Cardiac muscle cell (in vitro differentiated cells and primary cell): ENCODE data around the genes FXYD4, ZNF487, TMEM72 and RASSF4.

DNA sequence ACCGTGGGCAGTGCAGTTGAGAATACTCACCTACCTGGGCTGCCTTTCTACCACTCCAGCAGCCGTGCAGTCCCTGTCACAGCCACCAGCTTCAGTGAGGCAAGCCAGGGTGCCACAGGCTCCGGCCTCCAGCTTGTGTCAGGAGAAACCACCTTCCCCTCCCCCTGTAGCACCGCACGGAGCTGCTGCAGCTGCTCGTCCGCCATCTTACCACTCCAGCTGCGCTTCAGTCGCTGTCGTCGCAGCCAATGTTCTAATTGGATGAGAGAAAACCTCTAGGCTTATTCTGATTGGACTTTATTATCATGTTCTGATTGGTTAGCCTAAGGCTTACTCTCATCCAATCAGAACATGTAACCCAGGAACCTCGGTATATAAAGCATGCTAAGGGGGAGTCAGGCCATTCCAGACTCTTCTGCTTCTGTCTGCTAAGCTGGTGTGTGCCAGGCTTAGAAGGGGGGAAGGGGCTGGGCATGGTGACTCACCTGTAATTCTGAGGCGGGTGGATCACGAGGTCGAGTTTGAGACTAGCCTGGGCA is 53.2 kb upstream of the ZNF33B start:
- RAMPAGE, long total RNA = no peak
- RRBS = no CpG with 5 or more reads among the region's 15 CpGs

DNA sequence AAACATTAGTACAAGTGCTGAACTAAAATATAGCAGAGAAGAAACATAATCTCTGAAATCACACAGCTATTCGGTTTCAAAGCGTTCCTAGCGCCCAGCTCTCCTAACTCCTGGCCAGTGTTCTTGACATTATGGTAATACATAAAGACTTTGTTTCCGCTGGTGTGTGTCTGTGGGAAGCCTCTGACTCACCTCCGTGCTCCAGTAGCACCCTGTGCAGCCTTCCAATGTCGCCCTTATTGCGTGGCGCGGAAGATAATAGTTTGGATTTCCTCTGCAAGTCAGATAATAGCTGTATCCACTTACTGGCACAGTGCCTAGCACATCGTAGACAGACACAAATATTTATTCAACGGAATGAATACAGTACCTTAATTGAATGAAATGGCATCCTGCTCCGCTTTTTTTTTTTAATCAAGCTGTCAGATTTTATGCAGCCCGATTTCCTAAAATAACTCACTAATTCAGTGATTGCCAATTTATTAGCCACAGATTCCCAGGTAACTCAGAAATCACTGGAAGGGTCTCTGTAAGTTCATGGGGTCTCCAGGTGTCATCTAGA is 647 bp downstream of the BMS1 start:
- RAMPAGE, long total RNA = no peak
- RRBS = no CpG with 5 or more reads among the region's 13 CpGs

DNA sequence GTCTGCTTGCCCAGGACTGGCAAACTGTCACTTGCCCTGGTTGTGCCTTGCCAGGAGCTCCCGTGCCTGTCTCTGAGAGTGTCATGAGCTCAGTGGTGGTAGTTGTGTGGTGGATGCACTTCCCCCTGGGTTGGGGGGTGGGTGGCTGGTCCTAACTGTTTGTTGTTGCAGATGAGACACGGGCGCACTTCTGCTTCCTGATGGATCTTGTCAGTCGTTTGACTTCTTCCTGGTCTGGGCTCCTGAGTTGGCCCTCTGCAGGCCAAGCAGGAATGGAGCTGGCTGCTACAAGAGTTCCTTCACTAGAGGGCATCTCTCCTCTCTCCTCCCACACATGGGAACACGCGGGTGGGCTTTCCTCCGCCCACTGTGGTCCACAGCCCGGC is 81.9 kb downstream of the BMS1 start:
- RAMPAGE, long total RNA = no peak
- RRBS = no CpG with 5 or more reads among the region's 8 CpGs

DNA sequence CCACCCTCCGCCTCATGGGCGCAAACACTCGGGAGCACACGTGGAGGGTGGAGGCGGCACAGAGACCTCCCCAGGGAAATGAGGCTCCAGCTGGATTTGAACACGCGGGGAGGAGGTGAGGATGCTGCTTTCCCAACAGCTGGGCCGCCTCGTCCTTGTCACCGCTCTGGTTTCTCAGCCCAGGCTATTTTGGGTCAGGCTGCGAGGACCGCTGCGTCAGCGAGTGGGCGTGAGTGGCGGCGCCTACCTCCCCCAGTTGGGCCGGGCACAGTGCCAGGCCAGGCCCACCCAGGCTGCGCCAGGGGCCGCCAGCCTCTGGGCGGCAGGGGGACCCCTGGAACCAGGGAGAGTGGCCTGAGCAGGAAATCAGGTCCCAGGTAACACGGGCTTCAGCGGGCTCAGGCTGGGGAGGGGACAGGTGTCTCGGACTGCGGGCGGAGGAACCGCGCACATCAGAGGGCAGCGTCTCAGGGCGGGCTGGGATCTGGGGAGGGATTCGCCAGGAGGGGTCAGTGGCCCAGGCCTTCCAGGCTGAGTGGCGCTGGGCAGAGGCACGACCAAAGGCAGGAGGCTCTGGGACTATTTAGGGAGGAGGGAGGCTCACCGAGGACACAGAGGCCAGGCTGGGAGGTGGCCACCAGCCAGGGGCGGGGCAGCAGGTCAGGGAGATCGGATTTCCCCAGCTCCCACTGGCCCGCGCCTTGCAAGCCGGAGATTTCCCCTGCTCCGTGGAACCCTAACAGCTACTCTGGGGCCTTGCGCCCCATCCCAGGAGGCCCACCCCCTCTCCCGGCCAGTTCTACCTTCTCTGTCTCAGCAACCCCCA is 125.2 kb upstream of the RET start:
- RAMPAGE, long total RNA = no peak
- RRBS = 13% methylated on average over 4 of the region's 42 CpGs

DNA sequence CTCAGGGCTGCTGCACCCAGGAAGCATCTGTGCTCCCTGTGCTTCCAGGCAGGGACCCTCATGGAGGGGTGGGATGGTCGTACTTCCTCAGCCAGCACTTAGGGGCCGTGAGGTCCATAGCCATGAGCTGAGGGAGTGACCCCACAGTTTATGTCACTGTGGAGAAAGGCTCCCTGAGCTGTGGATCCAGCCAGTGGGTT is 78.5 kb upstream of the RET start:
- RAMPAGE, long total RNA = no peak
- RRBS = no CpG with 5 or more reads among the region's 2 CpGs

- RAMPAGE, long total RNA = no peak
- RRBS = 23% methylated on average over 3 of the region's 14 CpGs
These were observed 41.2 kb downstream of the RASGEF1A start for GRCh38 chr10:43225547-43226222.

GRCh38 chr10:43299394-43300096 is 32.7 kb upstream of the RASGEF1A start:
- RAMPAGE, long total RNA = no peak
- RRBS = no CpG with 5 or more reads among the region's 9 CpGs

DNA sequence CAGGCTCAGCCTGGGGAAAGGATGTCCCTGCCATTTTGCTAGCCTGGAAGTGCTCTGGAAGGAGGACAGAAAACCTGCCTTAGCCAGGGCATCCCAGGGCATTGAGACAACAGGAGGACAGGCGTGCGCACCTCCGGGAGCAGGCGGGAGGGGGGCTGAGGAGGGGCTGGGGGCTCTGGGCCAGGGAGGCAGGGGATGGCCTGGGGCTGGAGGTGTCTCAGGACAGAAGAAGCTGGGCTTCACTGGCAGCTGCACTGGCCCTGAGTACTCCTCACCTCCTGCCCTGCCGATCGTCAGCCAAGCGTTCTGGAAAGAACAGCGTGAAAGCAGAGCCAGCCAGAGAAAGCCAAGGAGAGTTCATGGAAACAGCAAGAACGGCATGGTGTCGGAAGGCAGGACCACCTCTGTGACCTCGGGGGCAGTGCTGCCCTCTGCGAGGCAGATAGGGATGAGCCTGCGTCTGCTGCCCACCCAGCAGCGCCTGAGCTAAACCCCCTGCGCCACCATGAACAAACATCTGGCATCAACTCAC is 48.2 kb upstream of the RASGEF1A start:
- RAMPAGE, long total RNA = no peak
- RRBS = no CpG with 5 or more reads among the region's 15 CpGs

GRCh38 chr10:43322724-43323340 is 48.6 kb upstream of the FXYD4 start:
- RAMPAGE, long total RNA = no peak
- RRBS = 4% methylated on average over 8 of the region's 30 CpGs

DNA sequence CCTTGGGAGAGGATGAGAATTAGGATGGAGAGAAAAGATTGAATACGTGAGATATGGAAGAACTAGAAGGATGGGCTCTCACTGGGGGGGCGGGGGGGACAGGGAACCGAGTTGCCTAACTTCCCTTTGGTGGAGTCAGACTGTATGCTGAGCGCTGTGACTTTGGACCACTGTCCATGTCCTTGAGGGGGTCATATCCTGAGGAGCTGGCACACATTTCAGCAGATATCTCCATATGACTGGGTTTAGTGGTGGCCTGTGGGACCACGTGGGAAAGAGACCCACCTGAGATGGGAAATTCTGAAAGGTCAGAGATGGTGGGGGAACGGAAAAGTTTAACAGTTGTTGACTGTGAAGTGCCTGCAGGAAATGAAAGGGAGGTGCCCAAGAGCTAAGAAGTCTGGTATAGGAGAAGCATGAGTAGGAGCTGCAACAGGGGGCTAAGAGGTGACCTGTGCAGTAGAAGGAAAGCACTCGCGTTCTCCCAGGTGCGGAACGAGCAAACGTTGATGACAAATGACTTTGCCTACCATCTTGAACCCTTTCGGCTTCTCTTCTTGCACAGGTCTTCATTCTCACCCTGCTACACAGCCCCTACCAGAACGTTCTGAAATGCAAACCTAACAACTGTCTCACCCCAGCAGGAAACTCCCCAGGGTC is 9.9 kb upstream of the FXYD4 start:
- RAMPAGE, long total RNA = no peak
- RRBS = no CpG with 5 or more reads among the region's 13 CpGs

DNA sequence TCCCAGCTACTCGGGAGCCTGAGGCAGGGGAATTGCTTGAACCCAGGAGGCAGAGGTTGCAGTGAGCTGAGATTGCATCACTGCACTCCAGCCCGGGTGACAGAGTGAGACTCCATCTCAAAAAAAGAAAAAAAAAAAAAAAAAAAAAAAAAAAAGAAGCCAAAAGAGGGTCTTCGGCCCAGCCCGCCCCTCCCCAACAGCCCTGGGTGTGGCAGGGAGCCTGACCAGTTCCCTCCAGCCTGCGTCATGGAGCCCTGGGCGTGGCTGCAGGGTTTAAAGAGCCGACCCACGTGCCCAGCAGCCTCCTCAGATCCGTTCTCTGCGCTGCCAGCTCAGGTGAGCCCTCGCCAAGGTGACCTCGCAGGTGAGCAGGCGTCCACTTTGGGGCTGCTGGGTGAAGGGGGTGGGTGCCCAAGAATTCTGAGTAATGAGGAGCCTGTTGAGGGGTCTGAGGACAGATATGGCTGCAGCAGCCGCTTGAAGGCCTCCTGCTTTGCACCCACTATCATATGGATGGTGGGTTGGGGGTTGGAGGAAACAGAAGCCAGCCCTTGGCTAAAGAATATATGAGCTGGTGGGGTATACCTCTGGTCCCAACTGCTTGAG is at the start of gene FXYD4:
FXYD4 (plus strand) TSS at position 303 of the 606 bp plus-strand sequence.
- RAMPAGE, long total RNA = no peak
- RRBS = no CpG with 5 or more reads among the region's 14 CpGs

DNA sequence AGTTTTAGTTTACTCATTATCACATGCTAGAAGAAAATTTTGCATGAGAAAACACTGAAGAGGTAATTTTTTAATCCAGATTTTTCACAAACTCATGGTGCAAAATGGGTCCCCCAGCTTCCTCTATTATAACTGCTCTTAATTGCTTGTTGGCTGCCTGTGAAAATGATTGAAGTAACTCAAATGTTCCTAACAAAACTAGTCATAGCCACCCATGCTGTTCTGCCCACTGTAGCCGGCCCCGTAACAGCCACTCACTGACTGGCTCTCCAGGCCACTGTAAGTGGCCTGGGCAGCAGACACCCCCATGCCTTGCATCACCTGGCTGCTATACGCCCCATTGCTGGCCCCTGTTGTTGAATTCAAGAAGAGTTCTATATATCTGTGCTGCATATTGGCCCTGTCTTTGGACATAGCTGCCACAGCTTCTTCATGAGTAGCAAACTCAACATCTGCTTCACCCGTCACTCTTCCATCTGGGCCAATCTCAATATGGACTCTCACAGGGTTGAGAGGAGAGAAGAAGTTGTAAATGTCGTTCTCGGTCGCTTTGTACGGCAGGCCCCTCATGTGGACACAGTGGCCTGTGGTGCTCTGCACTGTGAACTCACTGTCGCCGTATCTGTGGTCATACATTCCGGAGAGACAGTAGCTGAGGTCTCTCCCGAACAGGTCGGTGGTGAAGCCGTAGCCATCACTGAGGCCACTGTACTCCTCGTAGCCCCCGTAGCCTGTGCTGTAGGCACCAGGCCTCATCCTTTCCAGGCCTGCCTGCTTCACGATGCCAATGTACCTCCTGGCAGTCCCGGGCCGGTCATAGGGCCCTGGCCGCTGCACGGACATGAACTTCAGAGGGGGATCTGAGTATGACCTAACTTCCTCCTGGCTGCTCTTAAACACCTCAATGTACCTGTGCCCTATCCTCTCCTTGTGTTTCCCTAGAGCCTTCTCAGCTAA is 15.3 kb downstream of the FXYD4 start:
- RAMPAGE, long total RNA = no peak
- RRBS = no CpG with 5 or more reads among the region's 21 CpGs

GRCh38 chr10:43436205-43437295 is at the start of gene ZNF487:
ZNF487 (plus strand) TSS chr10:43437111.
- RAMPAGE, long total RNA = start-site peak on the plus strand at chr10:43436803-43436903, 31 and 18 reads in 2 replicates; start-site peak on the minus strand at chr10:43436979-43437062, 16 and 10 reads in 2 replicates; start-site peak on the plus strand at chr10:43437111-43437135, 36 and 27 reads in 2 replicates
- RRBS = 2% methylated on average over 30 of the region's 84 CpGs

- RAMPAGE, long total RNA = no peak
- RRBS = no CpG with 5 or more reads among the region's 1 CpG
These were observed 302.2 kb upstream of the ZNF32 start for GRCh38 chr10:43950972-43951171.

DNA sequence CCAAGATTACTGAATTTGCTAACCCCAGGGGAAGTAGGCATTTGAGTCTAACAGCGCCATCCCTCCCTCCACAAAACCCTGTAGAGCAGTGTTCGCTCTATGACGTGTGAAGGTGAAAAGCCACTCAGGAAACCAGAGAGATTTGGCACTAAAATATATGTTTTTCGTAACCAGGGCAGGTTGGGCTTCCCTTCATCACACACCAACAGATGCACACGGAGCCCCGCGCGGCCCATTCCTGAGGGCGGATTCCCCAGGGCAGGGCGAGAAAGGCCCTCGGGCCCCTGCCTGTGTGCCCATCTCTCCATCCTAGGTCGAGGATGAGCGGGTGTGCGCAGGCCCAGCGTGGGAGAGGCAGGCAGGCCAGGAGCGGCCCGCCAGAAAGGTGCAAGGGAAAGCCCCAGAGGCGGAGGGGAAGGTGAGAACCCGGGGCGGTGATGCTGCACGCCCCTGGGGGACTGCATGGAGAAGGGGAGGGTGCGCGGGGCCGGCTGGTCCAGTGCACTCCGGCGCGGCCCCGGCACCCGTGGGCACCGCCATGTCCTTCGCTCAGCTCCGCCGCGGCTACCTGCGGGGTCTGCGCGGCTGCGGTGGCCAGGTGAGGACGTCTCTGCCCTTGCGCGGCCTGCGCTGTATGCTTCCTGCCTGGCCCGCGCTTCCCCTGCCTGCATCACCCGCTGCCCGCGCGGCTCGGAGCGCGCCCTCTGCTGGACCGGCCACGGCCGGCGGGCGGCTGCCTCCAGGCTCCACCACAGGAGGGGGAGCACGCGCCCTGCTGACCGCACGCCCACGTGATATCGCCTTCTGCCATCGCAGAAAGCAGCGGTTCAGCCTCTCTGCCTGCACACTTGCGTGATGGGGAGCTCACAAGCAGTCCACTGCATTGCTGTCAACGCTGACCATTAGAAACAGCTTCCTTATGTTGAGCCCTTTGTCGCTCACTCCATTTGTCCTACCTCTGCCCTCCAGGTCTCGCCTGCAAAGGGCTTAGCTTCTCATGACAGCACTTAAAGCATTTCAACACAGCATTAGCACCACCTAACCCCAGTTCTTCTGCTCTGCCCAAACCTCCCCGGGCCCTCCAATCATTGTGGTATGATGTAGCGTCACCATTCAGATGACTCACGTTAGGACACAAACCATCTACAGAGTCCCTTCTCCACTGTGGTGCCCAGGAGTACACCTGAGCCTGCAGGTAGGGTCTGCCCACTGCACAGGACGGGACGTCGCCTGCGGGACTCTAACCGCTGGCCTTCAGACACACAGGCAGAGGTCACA is 74.0 kb downstream of the CXCL12 start:
- RAMPAGE, long total RNA = no peak
- RRBS = 15% methylated on average over 6 of the region's 76 CpGs

GRCh38 chr10:44376085-44376802 is 8.7 kb downstream of the CXCL12 start:
- RAMPAGE, long total RNA = no peak
- RRBS = no CpG with 5 or more reads among the region's 7 CpGs

DNA sequence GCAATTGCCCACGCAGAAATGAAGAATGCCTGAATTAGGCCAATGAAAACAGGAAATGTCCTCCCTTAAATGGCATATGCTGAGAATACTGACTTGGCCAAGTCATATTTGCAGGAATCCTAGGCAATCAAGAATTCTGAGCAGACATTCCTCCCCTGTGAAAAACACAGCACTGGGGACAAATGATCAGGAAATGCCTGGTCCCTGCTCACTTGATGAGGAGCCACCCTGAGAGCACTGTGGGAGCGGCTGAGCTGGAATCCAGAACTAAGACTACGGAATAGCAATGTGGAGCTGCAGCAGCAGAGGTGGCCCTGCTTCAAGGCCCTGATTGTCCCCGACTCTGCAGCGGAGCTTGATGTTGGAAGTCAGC is 184.7 kb upstream of the CXCL12 start:
- RAMPAGE, long total RNA = no peak
- RRBS = no CpG with 5 or more reads among the region's 5 CpGs

GRCh38 chr10:44882376-44882575 is 28.9 kb upstream of the TMEM72 start:
- RAMPAGE, long total RNA = no peak
- RRBS = no CpG with 5 or more reads among the region's 4 CpGs

DNA sequence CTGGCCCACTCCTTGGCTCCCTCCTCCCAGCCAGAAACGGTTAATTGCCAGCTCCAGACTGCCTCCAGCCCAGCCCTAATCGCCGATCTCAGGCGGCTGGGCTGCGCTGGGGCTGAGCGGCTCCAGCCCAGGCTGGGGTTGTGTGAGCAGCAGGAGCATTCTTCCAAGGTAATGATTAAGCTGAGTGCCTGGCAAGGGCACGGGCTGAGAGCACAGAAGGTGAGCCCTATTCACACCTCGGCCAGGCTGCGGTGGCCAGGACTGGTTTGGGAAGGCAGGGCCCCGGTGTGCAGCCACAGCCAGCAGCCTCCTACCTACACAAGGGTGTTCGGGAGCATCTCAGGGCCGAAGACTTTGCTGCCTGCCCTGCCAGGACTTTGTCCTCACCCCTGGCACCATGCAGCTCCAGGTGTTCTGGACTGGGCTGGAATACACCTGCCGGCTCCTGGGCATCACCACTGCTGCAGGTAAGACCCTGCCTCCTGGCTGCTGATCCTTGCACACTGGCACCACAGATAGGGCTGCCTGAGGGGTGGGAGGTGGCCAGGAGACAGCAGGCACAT is at the start of gene TMEM72:
TMEM72 (plus strand) TSS at position 222 of the 563 bp plus-strand sequence.
- RAMPAGE, long total RNA = no peak
- RRBS = no CpG with 5 or more reads among the region's 13 CpGs

GRCh38 chr10:44958896-44960177 is at the start of gene RASSF4:
RASSF4 (plus strand) TSS chr10:44959802.
- RAMPAGE, long total RNA = start-site peak on the minus strand at chr10:44959526-44959588, 25 and 21 reads in 2 replicates; start-site peak on the plus strand at chr10:44959769-44959813, 501 and 471 reads in 2 replicates
- RRBS = 3% methylated on average over 29 of the region's 81 CpGs